ENCODE measurements around a stretch of chr4.

- RRBS: no CpG with 5 or more reads among the region's 12 CpGs
Observed at GRCh38 chr4:6643132-6644228, 3.0 kb downstream of the MRFAP1 start.

GRCh38 chr4:6687802-6688633, 5.7 kb upstream of the S100P start:
- RRBS: no CpG with 5 or more reads among the region's 18 CpGs

DNA sequence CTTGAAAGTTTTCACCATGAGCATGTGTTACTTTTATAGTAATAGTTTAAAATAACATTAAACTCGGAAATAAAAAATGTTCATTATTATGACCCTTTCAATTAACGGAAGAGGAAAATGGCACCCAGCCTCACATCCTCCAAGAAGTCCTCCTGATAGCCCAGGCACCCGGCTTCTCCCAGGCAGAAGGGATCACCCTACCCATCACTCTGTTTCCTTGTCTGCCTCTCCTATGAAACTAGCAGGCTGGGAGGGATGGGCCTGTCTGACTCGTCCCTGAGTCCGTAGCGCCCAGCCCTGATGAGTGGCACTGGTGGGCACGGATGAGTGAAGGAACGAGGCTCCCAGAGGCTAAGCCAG, 28.7 kb upstream of the KIAA0232 start:
- RRBS: no CpG with 5 or more reads among the region's 8 CpGs

DNA sequence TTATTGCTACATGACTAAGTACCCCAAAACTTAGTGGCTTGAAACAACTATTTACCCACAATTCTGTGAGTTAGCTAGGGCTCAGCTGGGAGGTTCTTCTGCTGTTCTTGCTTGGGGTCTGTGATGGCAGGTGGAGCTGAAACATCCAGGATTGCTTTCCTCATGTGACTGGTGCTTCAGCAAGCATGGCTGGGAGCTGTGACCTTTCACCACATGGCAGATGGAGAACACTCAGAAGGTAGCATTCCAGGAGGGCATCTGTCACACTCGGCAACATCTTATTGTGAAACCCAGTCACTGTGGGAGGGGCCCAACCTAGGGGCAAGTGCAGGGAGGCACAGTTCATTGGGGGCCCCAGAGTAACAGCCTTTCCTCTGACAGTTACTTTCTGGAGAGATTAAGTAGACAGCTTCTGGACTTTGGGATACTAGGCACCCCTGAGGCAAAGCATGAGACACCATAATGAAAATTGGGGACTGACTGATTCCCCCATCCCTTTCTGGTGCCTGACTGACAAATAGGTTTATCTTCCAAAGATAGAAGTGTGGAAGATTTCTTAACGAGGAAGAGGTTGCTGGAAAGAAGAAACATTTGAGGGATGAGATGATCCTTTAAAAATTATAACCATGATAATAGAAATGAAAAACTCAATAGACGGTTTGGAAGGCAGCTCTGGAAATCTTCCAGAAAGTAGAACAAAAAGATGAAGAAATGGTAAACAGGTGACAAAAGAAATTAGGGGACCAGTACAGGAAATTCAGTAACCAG, 56.8 kb upstream of the TBC1D14 start:
- RRBS: no CpG with 5 or more reads among the region's 3 CpGs

- RRBS: no CpG with 5 or more reads among the region's 17 CpGs
Observed at GRCh38 chr4:6926102-6926647, 16.5 kb downstream of the TBC1D14 start.

- RRBS: no CpG with 5 or more reads among the region's 14 CpGs
Observed at GRCh38 chr4:6947563-6948271, 38.1 kb downstream of the TBC1D14 start.

GRCh38 chr4:7024862-7025314, 17.9 kb downstream of the CCDC96 start:
- RRBS: 95% methylated on average over 2 of the region's 19 CpGs

DNA sequence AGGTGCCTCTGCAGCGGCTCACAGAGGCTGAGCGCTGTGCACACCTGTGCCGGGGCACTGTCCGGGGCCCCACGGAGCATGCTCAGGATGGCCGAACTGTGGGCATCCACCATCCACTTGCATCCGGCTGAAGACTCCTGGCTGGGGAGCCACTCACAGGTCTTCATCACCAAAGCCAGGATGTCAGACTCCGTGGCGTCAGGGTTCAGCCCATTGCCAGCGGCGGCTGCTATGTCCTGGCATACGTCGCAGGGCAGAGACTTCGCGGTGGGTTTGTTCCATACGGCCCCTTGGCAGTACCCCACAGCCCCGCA, 333 bp downstream of the PSAPL1 start:
- RRBS: 79% methylated on average over 4 of the region's 17 CpGs

DNA sequence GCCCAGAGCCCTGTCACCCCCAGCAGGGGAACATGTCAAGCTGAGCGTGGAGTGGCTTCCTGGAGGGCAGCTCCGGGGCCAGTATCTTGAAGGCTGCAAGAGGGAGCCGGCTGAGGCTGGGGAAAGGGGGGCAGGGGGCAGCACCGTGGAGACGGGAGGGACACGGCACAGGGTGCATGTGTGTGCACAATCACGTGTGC, 64.0 kb upstream of the PSAPL1 start:
- RRBS: no CpG with 5 or more reads among the region's 7 CpGs

GRCh38 chr4:7635002-7635539, 200.3 kb upstream of the PSAPL1 start:
- RRBS: no CpG with 5 or more reads among the region's 10 CpGs

GRCh38 chr4:7805958-7806621, 133.6 kb downstream of the AFAP1 start:
- RRBS: no CpG with 5 or more reads among the region's 19 CpGs

GRCh38 chr4:7911097-7911792, 28.4 kb downstream of the AFAP1 start:
- RRBS: 4% methylated on average over 2 of the region's 13 CpGs

DNA sequence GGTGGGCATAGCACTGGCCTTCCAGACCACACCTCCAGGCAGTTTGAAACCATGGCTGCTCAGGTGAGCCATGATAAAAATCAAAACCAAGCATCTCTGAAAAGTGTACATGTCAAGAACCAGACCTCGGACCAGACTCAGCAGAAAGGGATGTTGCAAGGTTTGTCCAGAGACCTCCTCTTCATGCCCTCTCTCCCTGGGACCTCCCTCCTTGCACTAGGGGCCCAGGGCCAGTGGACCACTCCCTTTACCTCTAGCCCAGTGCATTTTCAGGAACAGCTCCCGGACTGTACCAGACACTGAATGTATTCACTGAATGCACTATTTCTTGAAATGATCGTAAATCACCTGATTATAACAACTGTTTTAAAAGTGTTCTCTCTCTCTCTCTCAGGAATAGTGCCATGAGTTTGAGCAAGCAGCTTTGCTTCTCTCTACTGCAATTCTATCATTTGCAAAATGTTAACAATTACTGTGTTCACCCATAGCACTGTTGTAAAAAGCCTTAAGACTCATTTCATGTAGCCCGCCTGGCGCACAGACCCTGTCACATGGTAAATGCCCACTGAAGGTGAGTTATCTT, 22.9 kb downstream of the AFAP1 start:
- RRBS: no CpG with 5 or more reads among the region's 5 CpGs

DNA sequence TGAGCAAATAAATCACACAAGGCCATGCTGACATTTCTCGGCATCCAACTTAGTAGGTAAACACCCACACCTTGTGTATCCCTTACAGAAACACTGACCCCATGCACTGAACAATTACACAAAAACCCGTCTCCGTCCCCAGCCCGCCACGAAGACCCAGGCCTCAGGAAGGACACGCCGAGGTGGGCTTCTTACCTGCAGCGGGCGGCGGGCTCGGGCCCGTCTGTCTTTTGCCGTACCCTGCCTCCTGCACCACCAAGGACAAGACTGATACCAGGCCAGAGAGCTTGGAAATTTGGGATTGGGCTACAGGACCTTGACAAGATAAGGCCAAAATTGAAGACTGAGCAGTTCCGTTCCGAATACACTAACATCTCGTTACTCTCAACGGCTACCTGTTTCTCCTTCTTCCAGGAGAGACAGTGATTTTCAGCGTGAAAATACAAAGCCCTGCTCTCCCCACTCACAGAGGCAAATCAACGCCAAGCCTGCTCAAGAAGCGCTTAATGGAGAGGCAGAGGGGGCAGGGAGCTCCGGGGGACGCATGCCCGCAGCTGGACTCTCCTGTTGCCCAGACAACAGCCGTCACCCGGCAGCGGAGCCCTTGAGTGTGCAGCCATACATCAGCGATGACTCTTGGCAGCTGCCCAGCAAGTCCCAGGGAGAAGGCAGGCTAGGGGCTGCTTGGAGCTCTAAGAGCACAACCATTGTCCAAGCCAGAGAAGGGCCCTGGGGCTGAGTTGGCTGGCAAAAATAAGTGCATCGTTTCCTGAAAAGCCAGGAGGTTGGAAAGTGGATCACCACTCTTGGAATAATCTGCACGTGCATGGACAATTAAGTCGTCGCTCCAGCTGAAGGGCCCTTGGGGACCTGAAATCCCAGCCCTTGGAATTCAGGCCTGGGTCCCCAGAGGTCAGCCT, 70.8 kb upstream of the AFAP1 start:
- RRBS: 5% methylated on average over 5 of the region's 31 CpGs

DNA sequence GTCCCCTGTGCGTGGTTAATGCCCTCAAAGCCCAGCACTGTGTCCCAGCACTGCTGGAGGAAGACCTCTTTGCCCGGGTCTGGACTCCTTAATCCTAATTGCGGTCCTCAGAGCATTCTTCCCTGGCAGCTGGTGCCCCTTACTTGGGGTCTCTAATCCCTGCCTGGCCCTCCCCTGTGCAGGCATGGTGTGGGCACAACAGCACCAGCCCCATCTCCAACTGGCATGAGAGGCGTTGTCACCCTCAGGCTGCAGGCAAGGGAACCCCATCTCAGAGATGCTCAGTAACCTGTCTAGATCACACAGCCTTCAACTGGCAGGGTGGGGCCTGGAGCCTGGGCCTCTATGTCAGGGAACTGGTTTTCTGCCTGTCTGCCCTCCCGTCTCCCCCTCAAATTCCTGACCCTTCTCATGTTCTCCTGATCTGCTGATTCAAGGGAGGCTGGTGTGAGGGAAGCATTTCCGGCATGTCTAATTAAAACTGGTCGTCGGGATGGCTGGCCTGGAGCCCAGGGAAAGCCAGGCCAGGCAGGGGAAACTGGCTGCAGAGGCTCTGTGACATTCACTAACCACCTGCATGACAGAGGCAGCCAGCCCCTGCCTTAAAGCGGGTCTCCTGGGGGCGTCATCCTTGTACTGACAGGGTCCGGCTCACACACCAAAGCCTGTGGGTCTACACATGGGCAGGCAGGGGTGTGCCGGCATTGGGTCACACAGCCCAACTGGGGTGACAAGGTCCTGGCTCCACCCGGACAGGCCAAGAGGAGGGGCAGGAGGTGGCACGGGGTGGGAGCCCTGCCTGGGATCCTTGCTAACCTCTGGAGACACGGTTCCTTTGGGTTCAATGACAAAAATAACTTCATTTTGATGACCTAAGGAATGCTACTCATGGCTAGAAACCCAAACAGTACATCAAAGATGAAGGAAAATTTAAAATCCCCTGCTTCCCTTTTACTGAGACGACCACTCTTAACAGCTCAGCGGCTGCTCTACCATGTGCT, 35.3 kb downstream of the ABLIM2 start:
- RRBS: 25% methylated on average over 3 of the region's 17 CpGs

- RRBS: 30% methylated on average over 1 of the region's 11 CpGs
Observed at GRCh38 chr4:8157198-8157768, 1.3 kb downstream of the ABLIM2 start.

GRCh38 chr4:8192521-8193355, 6.4 kb upstream of the SH3TC1 start:
- RRBS: no CpG with 5 or more reads among the region's 21 CpGs

DNA sequence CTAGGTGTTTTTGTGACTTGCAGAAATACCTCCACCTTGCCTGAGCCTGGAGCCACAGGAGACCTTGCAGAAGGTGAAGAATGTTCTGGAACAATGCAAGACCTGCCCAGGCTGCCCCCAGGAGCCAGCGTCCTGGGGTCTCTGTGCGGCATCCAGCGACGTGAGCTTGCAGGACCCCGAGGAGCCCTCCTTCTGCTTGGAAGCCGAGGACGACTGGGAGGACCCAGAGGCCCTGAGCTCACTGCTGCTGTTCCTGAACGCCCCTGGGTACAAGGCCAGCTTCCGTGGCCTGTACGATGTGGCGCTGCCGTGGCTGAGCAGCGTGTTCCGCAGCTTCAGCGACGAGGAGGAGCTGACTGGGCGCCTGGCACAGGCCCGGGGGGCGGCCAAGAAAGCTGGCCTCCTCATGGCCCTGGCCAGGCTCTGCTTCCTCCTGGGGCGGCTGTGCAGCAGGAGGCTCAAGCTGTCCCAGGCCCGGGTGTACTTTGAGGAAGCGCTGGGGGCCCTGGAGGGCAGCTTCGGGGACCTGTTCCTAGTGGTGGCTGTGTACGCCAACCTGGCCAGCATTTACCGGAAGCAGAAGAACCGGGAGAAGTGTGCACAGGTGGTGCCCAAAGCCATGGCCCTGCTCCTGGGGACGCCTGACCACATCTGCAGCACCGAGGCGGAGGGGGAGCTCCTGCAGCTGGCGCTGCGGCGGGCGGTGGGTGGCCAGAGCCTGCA, 28.0 kb downstream of the SH3TC1 start:
- RRBS: 86% methylated on average over 6 of the region's 33 CpGs

GRCh38 chr4:8242204-8242708, 27.3 kb upstream of the HTRA3 start:
- RRBS: 20% methylated on average over 2 of the region's 21 CpGs

DNA sequence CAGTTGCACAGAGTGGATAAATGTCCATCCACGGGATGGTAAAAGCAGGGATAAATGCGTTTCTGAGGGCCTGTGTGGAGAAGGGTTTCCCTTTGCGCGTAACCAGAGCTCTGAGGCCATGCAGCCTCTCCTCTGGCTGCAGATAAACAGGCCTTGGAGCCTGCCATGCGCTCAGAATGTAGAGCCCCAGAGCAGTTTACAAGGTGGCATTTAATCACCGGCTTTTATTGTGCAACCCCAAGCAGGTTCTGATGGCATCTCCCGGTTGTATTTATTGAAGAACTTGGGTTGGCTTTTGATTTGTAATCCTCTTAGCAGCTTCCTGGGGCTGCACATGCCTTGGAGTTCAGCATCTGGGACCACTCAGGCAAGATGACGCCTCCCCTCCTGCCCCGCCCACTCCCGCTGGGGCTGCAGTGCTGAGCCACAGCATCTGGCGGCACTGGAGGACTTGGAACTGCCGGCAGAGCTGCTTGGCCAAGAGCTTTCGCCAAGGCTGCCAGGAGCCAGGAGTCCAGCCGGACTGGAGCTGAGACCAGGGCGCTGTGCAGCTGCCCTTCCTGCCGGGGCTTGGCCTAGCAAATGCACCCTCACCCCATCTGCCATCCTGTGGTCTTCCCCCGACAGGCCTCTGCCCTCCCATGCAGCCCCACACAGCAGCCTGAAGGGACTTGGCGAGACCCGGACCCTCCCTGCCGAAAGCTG, 5.2 kb downstream of the HTRA3 start:
- RRBS: 25% methylated on average over 9 of the region's 20 CpGs

Measured in AG04449 (cell line).